ENCODE measurements around a stretch of chr10.

DNA sequence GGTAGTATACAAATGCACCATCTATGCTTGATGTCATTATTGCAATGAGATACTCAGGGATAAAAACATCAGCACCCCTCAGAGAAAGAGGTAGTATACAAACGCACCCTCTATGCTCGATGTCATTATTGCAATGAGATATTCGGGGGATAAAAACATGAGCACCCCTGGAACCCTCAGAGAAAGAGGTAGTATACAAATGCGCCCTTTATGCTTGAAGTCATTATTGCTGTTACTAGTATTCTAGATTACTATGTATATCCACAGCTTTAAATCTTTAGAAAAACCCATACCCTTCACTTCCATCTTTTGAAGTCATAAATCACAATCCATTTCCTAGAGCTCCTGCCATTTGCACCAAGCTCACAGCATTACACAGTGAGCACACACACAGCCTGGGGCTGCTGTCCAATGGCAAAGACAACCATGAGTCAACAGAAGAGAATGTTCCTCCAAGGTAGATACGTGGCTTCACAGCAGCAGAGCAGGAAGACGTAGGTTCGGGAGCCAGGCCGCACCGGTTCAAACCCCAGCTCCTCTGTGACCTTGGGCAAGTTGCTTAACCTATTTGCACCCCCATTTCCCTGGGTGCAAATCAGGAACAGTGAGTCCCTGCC, 234.7 kb downstream of the DIP2C start:
- RRBS, result no CpG with 5 or more reads among the region's 9 CpGs

- RRBS, result 80% methylated on average over 2 of the region's 16 CpGs
Measured at GRCh38 chr10:486135-486844, 203.2 kb downstream of the DIP2C start.

- RRBS, result 93% methylated on average over 2 of the region's 17 CpGs
Measured at GRCh38 chr10:489501-489918, 200.0 kb downstream of the DIP2C start.

- RRBS, result no CpG with 5 or more reads among the region's 43 CpGs
Measured at GRCh38 chr10:584349-584877, 105.1 kb downstream of the DIP2C start.

GRCh38 chr10:605089-605365, 84.4 kb downstream of the DIP2C start:
- RRBS, result no CpG with 5 or more reads among the region's 12 CpGs

DNA sequence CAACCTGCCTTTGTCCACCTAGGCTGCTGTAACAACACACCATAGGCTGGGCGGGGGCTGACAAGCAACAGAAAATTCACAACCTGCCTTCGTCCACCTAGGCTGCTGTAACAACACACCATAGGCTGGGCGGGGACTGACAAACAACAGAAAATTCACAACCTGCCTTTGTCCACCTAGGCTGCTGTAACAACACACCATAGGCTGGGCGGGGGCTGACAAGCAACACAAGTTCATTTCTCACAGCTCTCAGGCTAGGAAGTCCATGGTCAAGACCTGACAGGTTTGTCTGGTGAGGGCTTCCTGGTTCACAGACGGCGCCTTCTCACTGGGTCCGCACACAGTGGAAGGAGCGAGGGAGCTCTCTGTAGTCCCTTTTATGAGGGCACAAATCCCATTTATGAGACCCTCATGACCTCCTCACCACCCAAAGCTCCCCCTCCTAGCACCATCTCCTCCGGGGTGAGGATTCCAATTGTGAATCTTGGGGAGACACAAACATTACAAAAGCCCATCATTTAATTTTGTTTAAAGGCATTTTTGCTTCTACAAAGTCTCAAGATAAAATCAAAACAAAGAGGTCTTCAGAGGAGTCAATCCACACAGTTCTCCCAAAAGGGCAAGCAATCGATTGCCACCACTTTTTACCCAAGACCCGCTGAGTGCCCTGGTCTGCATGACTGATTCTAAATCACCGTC, 52.1 kb downstream of the DIP2C start:
- RRBS, result no CpG with 5 or more reads among the region's 12 CpGs

GRCh38 chr10:652855-653552, 36.5 kb downstream of the DIP2C start:
- RRBS, result no CpG with 5 or more reads among the region's 15 CpGs

- RRBS, result no CpG with 5 or more reads among the region's 7 CpGs
Measured at GRCh38 chr10:655342-655857, 34.1 kb downstream of the DIP2C start.

DNA sequence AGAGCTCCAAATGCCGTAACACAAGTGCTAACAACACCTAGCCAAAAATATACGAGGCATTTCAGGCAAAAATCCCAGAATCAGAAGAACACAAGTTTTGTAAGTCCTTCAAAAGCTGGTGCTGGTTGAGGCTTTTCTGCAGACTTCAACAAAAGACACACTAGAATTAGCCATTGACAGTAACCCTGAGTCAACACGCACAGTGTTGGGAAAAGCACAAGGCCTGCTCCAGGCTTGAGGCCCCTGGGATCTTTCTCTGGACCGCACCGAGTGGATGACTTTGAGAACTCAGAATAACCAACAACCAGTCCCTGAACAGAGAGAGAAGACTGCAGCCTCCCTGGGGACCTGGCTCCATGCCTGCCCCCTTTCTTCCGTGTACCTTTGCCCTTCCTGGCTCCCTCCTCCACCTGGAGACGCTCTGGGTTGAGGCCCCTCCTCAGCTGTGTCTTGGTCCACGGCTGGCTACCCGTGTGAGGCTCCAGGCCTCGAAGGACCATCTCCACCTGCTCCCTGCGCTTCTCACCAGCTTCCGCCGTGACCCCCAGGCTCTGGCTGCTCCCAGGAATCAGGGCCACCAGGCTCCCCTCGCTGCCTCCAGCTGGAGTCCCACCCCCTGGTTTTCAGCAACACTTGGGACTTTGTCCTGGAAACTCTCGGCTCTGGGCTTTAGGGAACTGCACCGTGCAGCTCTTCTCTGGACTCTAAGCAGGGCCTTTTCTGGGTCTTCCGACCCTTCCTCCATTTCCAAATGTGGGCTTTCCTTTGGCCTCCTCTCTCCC, 28.4 kb downstream of the DIP2C start:
- RRBS, result no CpG with 5 or more reads among the region's 17 CpGs

GRCh38 chr10:679987-680822, 9.3 kb downstream of the DIP2C start:
- RRBS, result no CpG with 5 or more reads among the region's 19 CpGs

GRCh38 chr10:712092-712553, 22.7 kb upstream of the DIP2C start:
- RRBS, result no CpG with 5 or more reads among the region's 5 CpGs

DNA sequence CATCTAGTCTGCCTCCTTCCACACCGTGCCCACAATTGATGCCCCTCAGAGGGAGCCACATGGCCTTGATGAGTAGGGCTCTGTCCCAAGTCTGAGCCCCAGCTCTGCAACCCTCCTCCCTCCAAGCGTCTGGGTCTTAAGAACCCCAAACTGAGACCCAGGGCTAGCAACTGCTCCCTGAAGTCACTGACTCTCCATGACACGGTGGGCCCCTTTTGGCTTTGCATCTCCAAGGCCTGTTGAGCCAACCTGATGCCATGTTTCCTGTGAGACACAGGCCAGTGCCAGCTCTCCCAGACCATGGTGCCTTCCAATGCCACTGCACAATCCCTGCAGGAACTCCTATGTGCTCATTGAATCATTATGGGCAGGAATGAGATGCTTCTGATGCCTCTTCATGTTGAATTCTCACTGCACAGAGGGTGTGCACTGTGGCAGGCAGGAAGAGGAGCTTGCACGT, 107.9 kb downstream of the LARP4B start:
- RRBS, result no CpG with 5 or more reads among the region's 4 CpGs

- RRBS, result no CpG with 5 or more reads among the region's 5 CpGs
Measured at GRCh38 chr10:878940-879424, 52.5 kb downstream of the LARP4B start.

- RRBS, result under 1% methylated on average over 14 of the region's 39 CpGs
Measured at GRCh38 chr10:931914-932188, 346 bp upstream of the LARP4B start.

DNA sequence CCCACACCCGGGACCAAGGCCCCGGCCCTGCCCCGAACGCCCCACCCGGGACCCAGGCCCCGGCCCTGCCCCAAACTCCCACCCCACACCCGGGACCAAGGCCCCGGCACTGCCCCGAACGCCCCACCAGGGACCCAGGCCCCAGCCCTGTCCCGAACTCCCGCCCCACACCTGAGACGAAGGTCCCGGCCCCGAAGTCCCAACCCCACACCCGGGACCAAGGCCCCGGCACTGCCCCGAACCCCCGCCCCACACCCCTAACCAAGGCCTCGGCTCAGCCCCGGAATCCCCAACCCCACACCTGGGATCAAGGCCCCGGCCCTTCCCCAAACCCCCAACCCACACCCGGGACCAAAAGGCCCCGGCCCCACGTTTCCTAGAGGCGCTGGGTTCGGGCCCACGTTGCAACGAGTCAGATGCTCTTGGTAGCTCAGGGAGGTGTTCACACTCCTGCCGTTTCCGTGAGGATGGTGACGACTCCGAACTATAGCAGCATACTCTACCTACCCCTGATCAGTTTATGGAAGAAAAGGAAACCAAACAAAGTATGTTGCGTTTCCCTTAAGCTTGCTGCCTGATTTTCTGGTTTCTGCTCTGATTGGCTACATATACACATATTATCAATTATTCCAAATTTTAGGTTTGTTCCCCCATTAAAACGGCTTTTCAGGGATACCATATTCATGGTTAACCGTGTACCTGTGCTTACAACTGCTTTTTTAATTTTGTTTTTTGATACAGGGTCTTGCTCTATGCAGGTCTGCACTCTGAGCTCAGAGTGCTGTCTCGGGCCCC, 1.3 kb upstream of the LARP4B start:
- RRBS, result 87% methylated on average over 12 of the region's 37 CpGs

DNA sequence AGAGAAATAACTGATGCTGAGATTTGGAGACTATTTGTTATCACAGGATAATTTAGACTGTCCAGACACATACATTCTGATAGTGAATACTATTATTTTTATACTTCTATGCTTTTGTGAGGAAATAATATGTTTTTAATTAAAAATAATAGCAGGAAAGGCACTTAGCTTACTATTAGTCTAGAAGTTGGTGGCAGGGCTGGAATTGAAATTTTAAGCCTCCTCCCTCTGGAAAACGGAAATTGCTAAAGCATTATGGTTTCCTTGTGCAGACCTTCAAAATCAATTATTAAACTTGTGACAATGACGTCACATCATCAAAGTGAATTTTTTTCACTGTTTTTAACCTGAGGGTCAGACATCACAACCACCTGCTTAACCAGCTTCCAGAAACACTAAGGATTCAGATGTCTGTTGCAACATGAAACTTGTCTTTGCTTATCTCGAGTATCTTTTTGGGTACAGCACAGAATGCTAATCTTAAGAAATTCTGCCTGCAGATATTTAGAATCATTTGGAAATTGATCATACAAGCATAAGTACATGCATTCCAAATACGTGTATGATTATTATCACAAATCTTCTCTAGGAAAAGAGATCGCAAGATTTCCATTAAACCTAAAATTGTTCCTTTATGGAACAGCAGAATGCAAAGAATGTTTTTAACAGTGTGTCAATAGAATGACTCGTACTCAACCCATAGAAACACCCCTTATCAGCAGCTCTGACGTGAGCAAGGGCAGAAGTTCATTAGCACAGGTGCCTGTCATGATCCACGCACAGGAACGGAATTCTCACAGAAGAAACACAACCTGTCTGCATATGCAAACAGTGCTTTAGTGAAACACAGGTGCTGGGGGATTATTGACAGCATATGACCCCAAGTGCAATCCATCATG, 4.2 kb upstream of the GTPBP4 start:
- RRBS, result no CpG with 5 or more reads among the region's 9 CpGs

GRCh38 chr10:1037059-1038008, 11.6 kb downstream of the IDI1 start:
- RRBS, result no CpG with 5 or more reads among the region's 24 CpGs

DNA sequence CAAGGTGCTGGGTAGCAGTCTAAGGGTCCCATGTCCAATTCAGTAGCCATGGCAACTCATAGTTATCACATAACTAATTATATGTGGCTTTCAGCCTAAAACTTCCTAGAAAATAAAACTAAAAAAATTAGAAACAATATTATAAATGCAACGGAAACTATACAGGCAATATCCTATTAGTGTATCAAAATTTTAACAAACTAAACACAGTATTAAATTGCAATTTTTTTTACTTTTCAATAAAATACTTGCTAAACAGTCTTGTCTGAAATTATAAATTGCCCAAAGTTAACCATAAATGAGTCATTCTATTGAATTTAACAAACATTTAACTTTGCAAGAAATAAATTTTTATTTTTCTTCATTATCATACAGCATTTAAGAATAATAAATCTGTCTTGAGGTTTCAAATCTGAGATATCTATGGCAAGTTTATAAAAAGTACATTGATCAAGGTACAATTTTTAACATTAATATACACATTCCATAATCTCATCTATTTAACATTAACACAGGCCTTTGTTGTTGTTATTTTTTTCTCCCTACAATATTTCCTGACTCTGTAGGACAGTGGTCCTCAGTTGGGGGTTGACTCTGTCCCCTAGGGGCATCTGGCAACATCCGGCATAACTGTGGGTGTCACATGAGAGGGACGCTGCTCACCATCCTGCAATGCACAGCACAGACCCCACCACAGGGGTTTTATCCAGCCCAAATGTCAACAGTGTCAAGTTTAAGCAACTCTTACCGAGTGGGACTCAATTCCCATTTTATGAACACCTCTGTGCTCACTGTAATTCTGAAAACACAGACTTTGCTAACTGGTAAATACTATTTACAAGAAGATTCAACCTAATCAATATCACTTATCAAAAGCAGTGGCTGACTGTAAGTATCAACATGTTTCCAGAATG, 9.0 kb downstream of the IDI1 start:
- RRBS, result no CpG with 5 or more reads among the region's 4 CpGs

DNA sequence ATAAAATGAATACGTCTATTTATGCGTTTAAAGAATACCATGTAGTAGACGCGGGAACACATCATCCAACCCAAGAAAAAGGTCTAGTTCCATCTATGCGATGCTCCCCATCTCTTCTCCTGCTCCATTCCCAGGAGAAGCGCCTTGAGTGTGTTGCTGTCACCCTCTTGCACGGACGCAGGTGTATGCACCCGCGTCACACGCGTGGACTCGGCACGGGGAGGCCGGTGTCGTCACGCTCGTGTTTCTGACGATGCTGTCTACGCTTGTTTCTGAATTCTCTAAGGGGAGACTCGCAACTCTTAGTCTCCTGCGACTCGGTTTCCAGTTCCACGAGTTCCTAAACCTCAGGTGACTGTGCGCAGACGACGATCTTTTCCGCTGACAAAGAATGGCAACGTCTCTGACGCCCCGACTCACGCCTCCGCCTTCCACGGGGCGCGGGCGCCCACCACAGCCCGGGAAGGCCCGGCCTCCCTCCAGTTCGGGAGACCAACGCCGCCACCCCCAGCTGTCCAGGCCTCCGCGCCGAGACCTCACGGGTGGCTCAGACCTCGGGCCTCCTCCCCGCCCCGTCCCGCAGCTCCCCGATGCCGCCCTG, 593 bp downstream of the IDI1 start:
- RRBS, result no CpG with 5 or more reads among the region's 52 CpGs

DNA sequence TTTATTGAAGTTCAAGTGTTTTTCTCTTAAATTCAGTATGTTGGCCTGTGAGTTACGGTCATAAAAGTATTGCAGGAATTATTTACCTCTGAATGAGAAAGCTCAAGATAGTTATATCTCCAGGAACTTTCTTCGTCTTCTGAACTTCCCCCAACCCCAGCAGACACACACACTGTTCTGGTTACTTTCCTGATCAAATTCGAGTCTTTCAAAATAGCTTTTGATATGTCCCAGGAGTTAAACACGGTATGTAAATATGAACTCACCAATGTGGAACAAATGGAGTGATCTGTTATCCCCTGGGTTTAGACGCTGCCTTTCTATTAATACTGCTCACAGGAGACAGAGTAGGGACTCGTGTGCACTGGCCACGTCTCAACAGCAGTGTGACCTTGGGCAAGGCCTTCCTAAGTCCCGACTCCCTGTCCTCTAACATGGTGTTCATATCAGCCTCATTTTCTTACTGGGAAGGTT, 1.7 kb downstream of the WDR37 start:
- RRBS, result no CpG with 5 or more reads among the region's 8 CpGs

Data from skeletal muscle cell (primary cell).